Fibroblast of villous mesenchyme (primary cell): ENCODE measurements around the gene TOR4A.

GRCh38 chr9:136678586-136678993 lies 8.7 kb downstream of the AGPAT2 start:
- CAGE, long polyA plus RNA = no peak

GRCh38 chr9:136693457-136694196 lies 6.4 kb upstream of the AGPAT2 start:
- CAGE, long polyA plus RNA = no peak

- CAGE, long polyA plus RNA = no peak
Measured at GRCh38 chr9:136757144-136757343, 999 bp downstream of the LCN8 start.

- CAGE, long polyA plus RNA = no peak
Measured at GRCh38 chr9:136765713-136766091, 1.4 kb upstream of the LCN15 start.

- CAGE, long polyA plus RNA = no peak
Measured at GRCh38 chr9:136789115-136789830, 1.9 kb upstream of the TMEM141 start.

DNA sequence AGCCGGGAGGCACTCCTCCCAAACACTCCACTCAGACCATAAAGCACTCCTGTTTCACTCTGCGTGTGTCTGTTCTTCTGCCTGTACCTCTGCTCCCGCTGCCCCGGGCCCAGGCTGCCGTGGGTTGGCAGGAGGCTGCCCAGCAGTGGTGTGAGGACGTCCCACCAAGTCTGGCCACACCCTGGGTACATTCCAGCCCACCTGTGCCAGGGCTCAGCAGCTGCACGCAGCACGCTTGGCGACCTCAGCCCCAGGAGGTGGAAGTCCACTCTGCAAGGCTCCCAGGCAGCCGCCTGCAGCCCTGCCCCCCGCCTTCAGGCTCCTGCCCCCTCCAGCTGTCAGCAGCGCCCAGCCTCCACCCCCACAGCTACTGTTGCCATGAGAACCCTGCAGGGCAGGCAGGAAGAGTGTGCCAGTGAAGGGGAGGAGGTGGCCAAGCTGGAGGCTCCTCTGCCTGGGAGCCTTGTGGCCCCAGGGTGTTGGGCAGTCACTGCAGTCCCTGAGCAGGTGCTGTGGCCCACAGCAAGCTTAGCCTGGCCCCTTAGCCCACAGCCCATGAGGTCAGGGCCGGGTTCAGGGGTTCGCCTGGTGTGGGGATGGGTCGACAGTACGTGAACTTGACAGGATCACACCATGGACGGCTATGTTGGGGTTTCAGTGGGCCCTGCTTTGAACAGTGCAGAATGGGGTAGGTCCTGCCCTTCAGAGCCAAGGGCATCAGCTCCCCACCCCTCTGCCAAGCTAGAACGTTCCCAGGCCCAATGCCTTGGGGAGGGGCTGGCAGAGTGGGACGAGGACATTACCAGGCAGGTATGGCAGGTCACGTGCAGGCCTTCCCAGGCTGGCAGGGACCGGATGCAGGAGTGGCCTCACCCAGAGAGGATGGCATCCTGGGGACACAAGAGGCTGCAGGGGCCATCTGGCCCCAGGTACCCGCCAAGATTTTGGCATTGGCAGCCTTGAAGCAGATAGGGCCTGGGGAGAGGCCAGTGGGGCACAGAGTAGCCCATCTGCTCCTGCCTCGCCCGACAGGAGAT lies 834 bp upstream of the AJM1 start:
- CAGE, long polyA plus RNA = no peak

DNA sequence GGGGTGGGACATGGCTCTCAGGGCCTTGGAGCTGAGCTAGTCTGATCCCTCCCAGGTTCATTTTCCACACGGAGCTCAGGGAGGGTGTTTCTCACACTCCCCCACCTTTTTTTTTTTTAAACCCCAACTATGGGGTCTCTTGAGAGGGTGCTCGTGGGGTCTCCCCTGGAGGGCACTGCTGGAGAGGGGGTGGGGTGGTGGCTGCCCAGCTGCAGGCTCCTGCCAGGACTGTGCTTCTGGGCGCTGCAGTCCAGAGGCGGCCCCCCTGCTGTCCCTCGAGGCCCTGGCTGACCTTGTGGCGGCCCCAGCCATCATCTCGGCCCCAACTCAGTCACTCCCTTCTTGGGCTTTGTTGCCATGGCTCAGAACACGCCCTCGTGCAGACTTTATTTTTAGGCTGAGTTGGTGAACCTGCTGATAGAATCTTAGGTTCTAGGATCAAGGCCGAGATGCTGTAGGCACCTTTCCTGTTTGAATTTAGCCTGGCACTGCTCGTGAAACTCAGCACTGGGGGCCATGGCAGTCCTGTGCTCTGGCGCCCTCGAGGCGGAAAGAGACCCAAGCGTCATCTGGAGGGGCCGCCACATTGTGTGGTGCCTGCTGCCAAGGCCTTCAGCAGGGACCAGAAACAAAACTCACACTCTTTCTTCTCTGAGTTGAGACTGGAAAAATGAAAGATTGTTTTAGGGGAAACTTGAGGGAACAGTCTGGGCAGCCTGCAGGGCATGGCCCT lies 22.8 kb downstream of the FBXW5 start:
- CAGE, long polyA plus RNA = no peak

GRCh38 chr9:136928515-136929371 lies 15.8 kb downstream of the FBXW5 start:
- CAGE, long polyA plus RNA = no peak

DNA sequence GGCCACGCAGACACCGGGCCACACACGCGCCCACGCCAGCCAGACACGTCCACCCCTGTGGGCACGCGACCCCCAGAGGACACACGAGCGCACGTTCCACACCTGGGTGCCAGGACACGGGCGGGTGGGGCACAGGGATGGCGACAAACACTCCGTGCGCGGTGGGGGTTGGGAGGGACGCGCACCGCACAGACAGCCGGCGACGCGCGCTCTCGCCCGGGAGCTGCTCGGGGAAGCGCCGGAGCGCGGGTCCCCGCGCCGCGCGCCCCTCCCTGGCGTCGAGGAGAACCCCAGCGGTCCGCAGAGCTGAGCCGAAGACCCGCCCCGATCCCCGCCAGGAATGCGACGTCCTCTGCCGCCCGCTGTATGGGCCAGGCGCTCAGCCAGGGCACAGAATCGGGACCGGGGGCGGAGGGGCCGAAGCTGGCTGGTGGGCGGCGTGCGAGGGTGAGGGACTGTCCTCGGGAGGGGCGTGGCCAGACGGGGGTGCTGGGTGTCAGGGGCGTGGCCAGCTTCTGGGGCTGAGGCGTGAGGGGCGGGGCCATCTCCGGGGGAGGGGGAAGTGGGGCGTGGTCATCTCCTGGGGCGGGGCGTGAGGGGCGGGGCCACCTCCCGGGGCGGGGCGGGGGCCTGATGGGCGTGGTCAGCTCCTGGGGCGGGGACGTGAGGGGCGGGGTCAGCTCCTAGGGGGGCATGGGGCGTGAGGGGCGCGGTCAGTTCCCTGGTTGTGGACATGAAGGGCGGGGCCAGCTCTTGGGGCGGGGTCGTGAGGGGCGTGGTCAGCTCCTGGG lies 807 bp downstream of the PTGDS start:
- CAGE, long polyA plus RNA = no peak

DNA sequence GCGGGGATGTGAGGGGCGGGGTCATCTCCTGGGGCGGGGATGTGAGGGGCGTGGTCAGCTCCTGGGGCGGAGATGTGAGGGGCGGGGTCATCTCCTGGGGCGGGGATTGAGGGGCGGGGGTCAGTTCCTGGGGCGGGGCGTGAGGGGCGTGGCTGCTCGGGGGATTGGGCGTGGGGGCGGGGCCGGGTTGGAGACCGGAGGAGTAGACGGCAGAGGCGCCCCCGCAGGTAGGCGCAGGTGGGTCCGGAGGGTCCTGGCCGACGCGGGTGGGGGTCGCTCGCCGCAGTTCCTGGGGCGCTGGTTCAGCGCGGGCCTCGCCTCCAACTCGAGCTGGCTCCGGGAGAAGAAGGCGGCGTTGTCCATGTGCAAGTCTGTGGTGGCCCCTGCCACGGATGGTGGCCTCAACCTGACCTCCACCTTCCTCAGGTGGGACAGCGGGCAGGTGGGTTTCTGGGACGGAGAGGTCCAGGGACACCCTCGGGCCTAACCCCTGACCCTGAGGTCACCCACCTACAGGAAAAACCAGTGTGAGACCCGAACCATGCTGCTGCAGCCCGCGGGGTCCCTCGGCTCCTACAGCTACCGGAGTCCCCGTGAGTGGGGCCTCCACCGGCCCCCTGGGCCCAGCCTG lies 1.5 kb downstream of the PTGDS start:
- CAGE, long polyA plus RNA = no peak

- CAGE, long polyA plus RNA = no peak
Measured at GRCh38 chr9:136982061-136982338, 793 bp upstream of the LCNL1 start.

DNA sequence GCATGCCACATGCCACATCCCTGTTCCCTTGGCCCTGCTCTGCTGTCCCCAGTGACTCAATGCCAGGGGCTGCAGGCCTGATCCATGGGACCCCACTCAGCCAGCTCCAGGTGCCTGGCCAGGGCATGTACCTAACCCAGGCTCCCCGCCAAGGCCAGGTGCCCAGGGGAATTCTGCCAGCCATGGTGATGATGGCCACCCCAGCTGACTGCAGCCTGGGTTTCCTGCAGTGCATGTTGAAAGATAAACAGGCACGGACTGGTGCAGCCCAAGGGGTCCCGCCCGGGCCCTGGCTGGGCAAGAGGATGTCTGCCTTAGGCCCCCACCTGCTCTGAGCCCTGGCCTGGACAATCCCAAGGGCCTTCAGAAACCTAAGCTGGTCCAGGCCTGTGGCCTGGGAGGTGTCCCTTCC lies 1.2 kb downstream of the ABCA2 start:
- CAGE, long polyA plus RNA = no peak

DNA sequence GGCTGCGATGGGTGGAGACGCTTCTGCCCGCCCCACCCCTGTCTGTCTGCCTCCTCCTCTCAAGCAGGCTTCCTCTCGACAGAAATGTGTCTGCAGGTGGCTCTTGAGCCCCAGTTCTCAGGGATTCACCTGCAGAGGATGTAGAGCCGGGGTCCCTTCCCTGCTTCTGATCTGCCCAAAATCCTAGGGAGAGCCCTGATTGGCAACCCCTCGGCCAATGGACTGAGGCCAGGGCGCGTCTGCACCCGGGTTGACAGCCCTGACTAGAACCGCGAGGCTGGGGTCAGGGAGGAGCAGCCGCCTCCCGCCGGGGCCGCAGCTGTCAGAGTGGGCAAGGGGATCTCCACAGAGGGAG lies 2.5 kb upstream of the GRIN1 start:
- CAGE, long polyA plus RNA = no peak

GRCh38 chr9:137162891-137163684 lies 6.8 kb downstream of the LRRC26 start:
- CAGE, long polyA plus RNA = no peak

- CAGE, long polyA plus RNA = no peak
Measured at GRCh38 chr9:137167102-137167829, 2.6 kb downstream of the LRRC26 start.

- CAGE, long polyA plus RNA = no peak
Measured at GRCh38 chr9:137168880-137169809, 706 bp downstream of the LRRC26 start.

- CAGE, long polyA plus RNA = no peak
Measured at GRCh38 chr9:137221364-137222165, 475 bp downstream of the RNF208 start.

- CAGE, long polyA plus RNA = start-site peak on the plus strand at chr9:137277692-137277726, 119 and 172 reads in 2 replicates; start-site peak on the plus strand at chr9:137277819-137277872, 61 and 30 reads in 2 replicates
Measured at GRCh38 chr9:137276848-137277992, at the start of gene TOR4A. Gene TOR4A (plus strand): TSS chr9:137277726.

DNA sequence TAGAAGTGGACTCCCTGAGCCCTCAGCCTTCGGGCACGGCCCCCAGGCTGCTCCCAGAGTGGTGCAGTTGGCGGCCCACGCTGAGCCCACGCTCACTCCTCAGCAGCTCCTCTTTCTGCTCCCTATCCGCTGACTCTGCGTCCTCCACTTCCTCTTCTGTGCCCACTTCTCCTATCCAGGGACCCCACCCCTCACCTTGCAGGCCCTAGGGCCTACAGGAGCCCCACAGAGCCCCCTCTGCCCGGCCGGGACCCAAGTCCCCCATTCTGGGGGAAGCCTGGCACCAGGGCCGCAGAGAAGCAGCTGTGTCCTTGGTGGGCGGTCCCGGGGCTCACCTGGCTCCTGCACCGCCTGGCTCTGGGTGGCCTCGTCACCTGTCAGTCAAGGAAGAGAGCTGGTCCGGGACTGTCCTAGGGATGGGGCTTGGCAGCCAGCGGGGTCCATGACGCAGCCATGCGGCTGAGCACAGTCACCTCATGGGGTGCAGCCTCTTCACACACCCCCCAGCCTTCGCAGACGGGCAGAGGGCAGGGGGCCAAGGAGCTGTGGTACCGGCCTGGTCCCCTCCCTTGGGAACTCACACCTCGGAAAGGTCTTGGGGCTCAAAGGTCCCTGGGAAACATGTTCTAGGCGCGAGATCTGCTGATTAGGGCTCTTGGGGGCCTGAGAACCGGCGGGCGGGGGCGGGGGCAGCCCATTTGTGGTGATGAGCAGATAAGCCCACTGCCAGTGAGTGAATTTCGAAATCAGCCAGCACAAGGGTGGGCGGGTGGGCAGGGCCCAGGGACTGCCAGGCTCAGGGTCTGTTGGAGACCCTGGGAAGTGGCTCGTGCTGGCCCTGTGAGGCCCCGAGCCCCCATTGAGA lies 5.4 kb upstream of the NRARP start:
- CAGE, long polyA plus RNA = no peak

DNA sequence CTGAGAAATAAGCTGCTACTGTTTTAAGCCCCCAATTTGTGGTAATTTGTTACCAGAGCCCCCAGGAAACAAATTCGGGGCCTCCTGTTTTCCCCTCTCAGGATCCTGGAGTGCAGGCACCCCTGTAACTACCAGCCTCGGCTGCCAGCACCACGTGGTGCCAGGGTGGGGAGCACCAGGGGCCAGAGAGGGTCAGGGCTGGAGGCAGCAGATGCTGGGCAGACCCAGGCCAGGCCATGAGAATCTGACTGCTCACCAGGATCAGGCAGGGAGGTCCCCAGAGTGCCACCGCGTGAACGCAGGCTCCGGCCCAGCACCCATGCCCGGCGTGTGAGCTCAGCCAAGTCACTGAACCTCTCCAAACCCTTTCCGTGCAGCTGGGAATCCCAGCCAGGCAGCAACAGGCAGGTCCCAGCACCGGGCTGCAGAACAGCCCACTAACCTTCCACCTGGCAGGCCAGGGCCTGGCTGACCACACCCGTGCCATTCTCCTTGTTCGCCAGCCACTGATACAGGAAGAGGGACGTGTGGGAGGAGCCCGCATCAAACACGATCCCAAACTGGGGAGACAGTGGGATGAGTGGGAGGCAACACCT lies 3.5 kb downstream of the ENTPD8 start:
- CAGE, long polyA plus RNA = no peak